ENCODE results near the genes SPATA13 and WASF3.

DNA sequence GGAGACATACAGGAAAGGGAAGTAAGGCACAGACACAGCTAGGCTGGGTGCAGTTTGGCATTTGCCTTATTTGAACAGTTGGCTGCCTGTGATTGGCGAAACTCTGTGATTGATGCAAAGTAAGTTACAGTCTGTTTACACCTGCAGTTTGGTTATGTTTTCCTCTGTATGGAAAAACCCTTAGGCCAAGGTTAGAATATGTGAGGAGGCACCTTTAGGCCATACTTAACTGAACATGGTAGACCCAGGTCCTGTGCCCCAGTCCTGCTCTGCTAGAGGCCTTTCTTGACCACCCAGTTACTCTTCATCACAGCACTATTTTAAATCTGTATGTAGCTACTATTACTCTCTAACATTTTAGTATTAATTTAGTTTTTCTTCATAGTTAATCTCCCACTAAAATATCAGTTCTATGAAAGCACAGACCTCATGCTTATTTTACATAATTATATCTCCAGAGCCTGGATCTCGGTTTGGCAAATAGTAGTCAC is 85.6 kb upstream of the SPATA13 start:
- PRO-cap, result no peak

DNA sequence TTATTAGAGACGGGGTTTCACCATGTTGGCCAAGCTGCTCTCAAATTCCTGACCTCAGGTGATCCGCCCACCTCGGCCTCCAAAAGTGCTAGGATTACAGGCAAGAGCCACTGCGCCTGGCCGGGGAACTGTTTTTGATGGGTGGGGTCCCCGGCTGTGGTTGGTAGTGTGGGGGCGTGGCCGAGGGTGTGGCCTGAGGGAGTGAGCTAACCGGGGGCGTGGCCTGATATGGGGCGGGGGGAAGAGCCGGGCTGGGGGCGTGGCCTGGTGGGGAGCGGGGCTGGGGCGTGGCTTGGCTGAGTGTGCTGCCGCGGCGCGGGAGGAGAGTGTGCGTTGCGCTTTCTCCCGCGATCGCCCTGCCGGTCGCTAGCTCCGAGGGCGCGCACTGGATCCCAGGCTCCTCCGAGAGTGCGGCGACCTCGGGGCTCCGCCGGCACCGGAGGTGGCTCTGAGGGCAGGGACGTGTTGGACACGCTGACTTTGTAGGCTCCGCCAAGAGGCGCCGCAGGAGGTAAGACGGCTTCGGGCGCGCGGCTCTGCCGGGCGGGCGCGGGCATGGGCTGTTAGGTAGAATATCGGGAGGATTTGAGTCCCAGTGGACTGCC is at the start of gene SPATA13:
Gene SPATA13, plus strand, starts transcription at position 299 of the 605 bp plus-strand sequence.
- PRO-cap, result bidirectional peak, plus-strand start at position 299 of the sequence, minus-strand start at position 136 of the sequence

- PRO-cap, result no peak
Measured at GRCh38 chr13:24182776-24183142, 22.2 kb downstream of the SPATA13 start.

GRCh38 chr13:24184843-24185423 is 24.4 kb downstream of the SPATA13 start:
- PRO-cap, result no peak

DNA sequence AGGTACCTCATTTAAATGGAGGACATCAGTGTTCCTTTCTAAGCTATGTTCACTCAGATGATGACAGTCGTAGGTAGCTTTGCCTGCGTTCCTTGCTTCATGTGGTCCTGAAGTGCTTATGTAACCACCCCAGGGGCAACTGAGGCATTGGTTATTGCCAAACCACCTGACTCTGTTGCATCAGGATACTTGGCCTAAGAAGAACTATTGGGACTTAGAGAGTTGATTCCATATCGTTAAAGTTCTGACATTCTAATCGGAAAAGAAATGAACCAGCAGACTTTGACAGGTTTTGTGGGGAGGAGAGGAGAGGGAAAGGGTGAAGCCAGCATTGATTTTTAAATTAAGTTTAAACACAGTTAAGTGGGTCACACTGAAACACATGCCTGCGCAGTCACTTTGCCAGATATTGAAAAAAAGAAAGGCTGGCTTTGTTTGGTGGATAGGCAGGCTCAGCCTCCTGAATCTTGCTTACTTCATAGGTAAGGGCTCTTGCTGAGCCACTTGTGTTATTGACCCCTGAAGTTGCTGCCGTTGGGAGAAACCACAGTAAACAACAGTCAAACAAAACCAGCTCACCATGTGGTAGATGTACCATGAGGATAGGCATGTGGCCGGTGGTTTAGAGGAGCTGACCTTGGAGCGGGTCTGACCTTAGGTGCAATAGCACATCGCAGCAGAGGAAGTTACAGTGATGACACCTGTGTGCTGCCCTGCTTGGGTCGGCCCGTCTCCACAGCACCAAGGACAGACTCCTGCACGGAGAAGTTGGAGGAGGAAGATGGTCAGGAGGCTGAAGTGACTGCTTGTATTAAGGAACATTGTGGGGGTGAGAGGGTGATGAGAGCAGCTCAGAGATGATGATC is 52.0 kb downstream of the SPATA13 start:
- PRO-cap, result no peak

DNA sequence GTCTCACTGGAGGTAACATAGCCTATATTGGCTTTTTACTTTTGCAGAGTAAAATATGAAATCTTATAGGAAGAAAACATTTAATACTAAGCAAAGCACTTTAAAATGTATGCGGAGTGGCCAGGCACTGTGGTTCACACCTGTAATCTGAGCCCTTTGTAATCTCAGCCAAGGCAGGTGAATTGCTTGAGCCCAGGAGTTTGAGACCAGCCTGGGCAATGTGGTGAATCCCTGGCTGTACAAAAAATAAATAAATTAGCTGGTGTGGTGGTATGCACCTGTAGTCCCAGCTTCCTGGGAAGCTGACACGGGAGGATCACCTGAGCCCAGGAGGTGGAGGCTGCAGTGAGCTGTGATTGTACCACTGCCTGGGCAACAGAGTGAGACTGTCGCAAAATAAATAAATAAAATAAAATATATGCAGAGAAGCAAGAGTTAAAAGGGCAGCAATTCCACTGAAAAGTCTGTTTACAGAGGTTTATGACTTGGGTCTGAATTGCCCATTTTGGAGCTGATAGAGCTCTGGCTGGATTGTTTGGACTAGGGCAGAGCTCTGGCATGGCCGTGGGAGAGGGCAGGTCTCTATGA is 64.8 kb upstream of the C1QTNF9 start:
- PRO-cap, result no peak

DNA sequence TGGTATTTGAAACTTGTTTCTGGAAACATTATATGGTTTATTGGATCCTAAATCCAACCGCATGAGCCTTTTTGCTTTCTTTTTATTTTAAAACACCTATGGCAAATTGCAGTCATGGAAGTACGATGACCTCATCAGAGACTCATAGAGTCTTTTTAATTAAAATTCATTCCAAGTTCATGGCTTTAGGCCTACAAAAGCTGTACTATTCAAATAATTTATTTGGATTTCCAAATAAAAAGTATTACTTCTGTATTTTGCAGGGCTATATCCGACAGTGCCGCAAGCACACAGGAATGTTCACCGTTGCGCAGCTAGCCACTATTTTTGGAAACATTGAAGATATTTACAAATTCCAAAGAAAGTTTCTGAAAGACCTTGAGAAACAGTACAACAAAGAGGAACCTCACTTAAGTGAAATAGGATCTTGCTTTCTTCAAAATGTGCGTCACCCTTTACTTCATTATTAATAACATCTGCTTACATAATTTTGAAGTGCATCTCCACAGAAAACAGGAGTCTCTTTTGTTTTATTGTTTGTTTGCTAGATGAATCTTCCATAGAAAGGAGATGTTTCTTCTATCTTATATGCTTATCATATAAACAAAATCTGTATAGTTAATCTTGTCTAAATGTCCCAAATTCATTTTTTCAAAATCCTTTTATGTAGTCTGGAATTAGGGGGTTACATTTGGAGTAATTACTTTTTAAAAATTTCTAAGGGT is 20.5 kb upstream of the C1QTNF9 start:
- PRO-cap, result no peak

DNA sequence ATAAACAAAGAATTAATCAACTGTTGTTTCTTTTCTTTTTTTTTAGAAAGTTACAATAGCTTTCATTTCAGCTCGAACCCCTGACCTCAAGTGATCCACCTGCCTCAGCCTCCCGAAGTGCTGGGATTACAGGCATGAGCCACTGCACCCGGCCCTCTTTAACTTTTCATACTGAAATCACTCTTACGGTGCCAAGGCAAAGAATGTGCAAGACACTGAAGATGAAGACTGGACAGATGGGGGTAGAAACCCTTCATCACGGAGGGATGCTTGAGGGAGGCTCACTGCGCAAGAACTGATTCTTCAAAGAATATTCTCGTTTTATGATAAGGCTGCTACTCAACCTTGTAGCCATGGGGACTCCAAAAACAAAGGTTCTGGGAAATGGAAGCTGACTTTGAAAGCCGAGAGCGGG is 43.1 kb downstream of the PARP4 start:
- PRO-cap, result no peak

DNA sequence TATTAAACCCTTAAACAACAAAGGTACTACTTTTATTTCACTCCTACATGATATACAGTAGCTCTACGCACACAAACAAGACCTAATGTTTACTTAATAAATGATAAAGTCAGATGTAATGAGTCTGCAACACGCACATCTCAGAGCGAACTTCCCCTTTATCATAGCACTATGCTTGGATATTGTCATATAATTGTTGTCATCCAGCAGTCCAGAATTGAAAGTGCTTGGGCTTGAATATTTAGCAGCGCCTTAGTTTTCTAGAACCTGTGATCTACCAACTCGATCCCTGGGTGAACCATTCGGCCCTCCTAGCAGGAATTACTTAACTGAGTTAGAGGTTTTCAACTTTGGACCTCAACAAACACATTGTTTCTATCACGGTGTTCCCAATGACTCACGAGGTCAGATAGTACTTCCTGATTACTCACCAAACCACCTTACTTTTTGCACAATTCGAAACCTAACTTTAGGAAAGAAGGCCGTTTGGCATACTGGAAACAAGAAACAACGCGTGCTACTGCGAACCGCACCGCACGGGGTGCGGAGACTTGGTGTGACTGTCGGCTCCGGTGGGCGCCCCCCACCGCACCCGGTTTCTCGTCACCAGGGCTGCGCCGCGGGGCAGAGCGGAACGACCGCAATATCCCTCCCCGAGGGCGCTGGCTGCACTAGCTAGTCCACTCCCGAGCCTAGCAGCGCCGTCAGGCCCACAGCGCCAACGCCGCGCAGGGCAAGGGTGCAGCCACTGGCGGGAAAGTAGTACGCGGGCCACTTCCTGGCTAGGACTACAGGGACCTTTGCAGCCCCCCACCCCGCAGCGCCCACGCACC is 488 bp downstream of the PARP4 start:
- PRO-cap, result no peak

- PRO-cap, result no peak
Measured at GRCh38 chr13:24923257-24923744, 640 bp upstream of the CENPJ start.

GRCh38 chr13:25262258-25262715 is 25.0 kb downstream of the MTMR6 start:
- PRO-cap, result no peak

GRCh38 chr13:25282364-25283519 is 4.5 kb downstream of the MTMR6 start:
- PRO-cap, result no peak

GRCh38 chr13:25312461-25313095 is 11.2 kb downstream of the NUP58 start:
- PRO-cap, result no peak

- PRO-cap, result no peak
Measured at GRCh38 chr13:25901552-25902274, 150.1 kb downstream of the SHISA2 start.

- PRO-cap, result unidirectional peak, plus-strand start at chr13:25977397; unidirectional peak, minus-strand start at chr13:25977504
Measured at GRCh38 chr13:25977140-25977725, 74.6 kb downstream of the SHISA2 start.

GRCh38 chr13:26557626-26558810 is at the start of gene WASF3:
WASF3 (plus strand) TSS chr13:26557683.
- PRO-cap, result bidirectional peak, plus-strand start at chr13:26557718, minus-strand start at chr13:26557451; bidirectional peak, plus-strand start at chr13:26558546, minus-strand start at chr13:26558623

DNA sequence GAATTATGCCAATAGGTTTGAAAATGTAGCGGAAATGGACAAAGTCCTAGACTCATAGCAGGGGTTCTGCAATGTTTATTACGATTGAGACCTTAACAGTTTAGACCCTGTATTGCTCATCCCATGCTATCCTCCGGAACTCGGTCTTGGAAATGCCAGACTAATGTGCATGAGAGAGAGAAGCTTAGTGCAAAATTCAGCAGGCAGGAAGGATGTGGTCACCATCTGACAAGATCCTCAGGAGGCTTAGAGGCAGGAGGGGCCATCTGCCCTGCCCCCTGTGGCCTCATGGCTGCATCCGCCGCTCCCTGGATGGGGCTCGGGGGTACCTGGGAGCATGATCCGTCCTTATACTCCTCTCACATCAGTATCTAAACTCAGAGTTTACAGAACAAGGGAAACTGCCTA is 39.4 kb downstream of the GPR12 start:
- PRO-cap, result no peak

GRCh38 chr13:26759600-26760563 is 704 bp downstream of the GPR12 start:
- PRO-cap, result no peak

DNA sequence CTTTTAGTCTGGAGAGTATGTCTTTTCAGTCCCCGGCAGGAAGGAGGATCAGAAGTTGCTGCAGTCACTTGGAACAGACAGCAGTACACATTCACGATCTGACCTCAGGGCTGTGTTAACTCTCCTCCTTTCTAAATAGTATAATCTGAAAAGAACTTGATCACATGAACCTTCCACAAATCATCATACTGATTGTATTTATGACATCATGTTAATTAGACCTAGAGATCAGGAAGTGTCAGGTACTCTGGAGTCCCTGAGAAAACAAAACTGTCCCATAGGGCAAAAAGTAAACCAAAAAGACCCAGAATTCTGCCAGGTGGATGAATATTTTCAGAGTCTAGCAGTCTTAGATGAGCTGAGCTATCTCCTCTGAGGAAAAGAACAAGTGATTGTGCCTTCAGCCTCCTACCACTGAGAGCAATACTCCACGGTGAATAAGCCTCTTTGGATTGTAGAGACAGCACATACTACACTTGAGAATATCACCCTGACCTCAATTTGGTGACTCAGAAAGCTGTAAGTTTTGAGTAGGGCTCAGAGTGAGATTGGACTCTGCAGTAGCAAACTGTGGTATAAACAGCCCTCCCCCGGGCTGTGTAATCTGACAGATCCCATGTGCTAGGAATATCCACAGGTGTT is 181.0 kb upstream of the GPR12 start:
- PRO-cap, result no peak

GRCh38 chr13:26998153-26998840 is 173.3 kb downstream of the USP12 start:
- PRO-cap, result no peak